Skeletal muscle satellite cell (primary cell): ENCODE data around the genes SYT7 and FADS1.

- CAGE, long polyA plus RNA: no peak
Observed at GRCh38 chr11:61164828-61165397, 3.7 kb upstream of the VPS37C start.

- CAGE, long polyA plus RNA: no peak
Observed at GRCh38 chr11:61281504-61281893, 13.6 kb downstream of the VWCE start.

DNA sequence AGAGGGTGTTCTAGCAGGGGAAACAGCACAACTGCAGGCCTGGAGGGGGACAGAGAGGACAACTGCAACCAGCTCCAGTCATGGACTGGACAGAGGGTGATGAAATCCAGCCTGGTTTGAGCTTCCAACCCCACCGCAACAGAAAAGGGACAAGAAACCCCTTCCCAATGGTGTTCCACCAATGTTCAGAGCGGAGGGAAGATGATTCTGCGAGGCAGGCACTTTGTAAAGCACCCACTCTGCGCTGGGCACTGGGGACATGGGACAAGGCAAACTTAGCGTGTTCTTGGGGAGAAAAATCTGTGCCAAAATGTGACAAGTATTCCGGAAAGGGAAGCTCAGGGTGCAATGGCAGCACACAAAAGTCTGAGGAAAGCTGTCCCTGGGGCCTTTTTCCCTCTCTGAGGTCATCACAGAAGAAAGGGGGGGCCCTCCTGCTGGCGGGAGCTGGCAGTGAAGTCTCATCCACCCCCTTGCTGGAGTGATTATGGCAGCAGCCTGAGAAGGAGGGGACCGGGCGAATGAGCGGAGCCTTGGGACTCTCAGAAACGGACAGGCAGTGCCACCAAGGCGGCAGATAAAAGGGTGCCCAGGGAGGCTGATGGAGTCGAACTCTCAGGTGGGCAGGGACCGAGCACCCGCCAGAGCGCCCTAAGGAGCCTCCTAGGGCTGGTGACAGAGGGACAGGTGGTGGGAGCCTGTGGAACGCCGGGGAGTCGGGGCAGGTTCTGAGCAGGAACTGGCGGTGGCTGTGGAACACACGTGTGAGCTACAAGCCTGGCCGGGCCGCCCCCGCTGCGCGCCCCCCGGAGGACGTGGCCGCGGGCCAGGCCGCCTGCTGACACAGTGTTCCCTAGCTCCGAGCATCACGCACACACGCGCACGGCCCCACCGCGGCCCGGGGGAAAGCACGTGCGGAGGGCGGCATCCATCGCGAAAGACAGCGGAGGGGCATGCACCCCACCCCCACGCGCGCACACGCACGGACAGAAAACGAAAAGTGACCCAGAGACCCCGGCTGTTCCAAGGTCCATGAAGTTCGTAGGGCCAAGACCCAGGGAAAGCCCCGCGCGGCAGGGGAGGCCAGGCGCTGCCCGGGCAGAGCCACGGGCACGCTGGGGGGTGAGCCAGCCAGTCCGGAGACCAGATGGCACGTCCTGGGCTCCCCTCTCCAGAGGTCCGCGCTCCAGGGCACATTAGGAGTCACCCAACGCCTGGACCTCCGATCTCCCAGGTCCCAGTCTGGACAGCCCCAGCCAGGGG is 1.2 kb downstream of the VWCE start:
- CAGE, long polyA plus RNA: no peak

DNA sequence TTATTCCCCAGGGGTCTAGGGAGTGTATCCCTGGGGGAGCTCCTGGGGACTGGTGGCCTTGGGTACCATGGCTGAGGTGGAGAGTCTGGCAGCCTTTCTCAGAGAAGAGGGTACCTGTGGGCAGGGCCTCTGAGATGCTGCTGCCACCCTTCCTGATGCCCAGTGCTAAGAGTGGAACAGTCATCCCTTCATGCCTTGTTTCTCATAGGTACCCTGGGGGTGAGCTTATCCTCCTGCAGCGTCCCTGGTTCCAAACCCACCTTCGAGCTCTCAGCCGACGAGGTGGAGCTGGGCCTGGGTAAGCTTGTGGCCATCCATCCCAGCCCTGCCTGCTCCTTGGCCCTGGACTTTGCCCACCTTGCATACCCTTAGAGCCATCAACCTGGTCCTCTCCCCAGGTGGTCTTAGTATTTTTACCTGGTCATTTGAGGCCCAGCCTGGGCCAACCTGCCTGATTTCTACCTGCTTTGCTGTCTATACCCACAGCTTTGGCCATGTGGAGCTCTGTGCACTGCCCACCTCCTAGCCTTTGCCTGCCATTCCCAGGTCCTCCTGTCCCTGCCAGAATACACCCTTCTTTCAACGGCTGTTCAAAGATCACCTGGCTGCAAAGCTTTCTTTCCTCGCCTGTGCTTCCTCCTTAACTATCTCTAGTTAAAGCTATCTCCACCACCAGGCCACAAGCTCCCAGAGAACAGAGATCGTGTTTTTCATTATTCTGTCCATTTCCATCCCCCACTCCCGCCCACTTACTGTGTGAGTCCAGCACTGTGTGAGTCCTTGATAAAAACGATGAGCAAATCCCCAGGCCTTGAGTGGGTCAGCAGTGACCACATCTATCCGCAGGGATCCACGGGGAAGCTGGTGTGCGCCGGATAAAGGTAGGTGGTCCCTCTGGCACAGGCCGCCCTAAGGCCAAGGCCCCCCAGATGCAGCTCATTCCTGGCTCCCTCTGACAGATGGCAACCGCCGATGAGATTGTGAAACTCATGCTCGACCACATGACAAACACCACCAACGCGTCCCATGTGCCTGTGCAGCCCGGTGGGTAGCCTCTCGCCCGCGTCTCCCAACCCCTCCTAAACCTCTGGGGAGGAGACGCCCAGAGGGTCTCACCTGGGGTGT is 8.9 kb downstream of the TKFC start:
- CAGE, long polyA plus RNA: no peak

DNA sequence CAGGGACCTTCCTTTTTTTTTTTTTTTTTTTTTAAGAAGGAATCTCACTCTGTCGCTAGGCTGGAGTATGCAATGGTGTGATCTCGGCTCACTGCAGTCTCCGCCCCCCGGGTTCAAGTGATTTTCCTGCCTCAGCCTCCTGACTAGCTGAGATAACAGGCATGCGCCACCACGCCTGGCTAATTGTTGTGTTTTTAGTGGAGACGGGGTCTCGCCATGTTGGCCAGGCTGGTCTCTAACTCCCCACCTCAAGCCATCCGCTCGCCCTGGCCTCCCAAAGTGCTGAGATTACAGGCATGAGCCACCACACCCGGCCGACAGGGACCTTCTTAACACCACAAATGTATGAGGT is 11.3 kb downstream of the TKFC start:
- CAGE, long polyA plus RNA: no peak

GRCh38 chr11:61401375-61402690 is 9.4 kb downstream of the TMEM216 start:
- CAGE, long polyA plus RNA: no peak

GRCh38 chr11:61508896-61509875 is 637 bp downstream of the LRRC10B start:
- CAGE, long polyA plus RNA: no peak

DNA sequence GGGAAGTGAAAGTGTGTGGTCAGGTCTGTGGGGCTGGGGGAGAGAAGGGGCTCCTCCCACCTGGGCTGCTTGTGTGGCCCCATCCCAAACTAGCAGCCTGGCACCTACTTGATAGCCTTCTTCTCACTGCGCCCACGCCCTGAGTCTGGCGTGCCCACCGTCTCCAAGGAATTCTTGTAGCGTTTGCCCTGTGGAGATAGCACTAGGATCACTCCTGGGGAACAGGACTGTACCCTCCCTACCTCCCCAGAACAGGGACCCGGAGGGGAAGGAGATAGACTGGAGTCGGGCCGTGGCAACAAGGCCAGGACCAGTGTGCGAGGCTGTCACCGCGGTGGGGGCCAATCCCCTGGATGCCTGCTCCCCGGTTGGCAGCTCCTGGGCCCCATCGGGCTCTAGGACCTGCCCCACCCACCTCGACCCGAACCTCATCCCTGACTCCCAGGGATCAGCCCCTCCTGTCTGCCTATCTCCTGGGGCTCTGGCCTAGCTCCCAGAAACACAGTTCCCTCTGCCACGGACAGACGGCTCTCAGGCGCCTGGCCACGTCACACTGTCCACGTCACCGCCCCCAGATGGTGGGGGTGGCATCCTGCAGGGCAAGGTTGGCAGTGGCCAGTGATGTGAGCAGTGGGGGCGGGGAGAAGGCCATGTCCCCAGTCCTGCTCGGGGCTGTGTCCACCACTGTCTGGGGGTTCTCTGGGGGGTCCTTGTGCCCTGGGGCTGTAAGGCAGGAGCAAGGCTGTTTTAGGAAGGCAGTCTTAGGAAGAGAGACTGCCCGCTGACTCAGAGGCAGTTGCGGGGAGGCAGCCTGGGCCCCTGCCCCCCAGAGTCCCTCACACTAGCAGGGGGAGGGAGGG is 29.4 kb downstream of the SYT7 start:
- CAGE, long polyA plus RNA: no peak

- CAGE, long polyA plus RNA: no peak
Observed at GRCh38 chr11:61580656-61581420, at the start of gene SYT7. Gene SYT7 (minus strand): TSS chr11:61581076.

DNA sequence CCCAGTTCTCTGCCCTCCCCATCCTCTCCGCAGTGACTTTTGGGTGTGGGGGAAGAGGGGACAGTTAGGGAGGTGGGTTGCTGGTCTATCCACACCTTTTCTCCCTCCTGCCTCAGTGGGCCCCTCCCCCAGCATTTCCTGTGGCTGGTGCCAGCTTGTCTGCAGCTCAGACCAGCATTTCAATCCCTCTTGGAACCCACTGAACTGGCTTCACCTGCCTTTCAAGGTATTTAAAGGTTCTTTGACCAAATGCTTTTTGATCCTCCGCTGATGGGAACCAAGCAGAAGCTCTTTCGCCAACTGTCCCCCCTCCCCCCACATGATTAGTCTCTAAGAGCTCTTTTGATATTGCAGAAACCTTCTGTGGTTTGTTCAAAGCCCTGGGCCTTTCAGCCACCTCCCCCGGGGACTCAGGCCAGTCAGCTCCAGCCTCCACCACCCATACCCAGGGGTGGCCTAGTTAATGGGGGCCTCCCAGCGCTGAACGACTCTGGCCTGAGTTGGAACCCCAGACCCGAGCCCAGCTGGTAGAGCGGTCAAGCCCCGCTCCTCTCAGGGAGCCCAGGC is 5.9 kb upstream of the SYT7 start:
- CAGE, long polyA plus RNA: no peak

DNA sequence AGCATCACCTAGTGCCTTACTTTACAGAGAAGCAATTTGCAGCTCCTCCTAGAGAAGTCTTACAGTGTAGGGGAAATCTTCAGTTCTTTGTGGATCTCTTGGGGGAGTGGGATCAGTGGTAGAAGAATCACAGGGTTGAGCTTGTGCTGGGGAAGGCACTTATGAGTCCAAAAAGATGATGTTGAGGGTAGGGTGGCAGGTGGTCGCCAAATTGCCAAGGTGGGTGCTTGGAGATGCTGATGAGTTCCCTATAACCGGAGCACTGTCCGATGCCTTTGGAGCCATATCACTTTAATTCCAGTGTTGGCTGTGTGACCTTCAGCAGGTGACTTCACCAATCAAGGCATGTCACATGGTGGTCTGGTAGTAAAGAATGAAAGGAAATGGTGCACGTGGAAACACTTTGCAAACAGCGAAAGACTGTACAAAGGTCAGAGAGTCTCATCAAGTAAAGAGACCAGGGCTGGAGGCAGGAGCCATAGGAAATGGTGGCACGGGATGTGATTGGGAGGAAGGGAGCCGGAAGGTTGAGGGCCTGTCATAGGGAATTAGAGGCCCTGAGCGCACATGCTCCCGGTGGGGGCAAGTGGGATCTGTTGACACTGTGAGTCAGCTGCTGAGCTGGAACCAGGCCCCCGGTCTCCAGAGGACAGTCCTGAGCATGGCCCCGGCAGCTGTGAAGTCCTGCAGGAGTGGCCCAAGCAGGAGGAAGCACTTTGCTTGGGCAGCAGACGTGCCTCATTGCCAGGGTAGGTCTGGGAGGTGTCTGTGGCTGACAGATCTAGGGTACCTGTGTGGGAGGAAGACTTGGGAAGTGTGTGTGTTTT is 1.9 kb downstream of the DAGLA start:
- CAGE, long polyA plus RNA: no peak

DNA sequence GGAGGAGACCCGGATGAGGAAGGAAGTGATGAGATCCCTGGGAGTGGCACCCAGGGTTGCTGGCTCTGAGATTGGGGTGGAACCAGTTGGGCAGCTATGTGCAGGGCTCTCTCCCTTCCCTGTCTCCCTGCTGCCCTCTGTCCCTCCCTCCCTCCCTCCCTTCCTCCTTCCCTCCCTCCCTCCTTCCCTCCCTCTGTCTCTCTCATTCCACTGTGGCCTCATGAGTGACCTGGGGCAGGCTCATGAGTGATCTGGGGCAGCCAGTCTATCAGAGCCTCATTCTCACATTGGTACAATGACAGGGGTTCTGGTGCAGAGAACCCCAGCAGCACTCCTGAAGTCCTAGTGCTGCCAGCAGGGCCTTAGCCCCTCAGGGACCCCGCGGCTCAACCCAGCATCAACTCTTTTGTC is 9.8 kb upstream of the MYRF start:
- CAGE, long polyA plus RNA: no peak

DNA sequence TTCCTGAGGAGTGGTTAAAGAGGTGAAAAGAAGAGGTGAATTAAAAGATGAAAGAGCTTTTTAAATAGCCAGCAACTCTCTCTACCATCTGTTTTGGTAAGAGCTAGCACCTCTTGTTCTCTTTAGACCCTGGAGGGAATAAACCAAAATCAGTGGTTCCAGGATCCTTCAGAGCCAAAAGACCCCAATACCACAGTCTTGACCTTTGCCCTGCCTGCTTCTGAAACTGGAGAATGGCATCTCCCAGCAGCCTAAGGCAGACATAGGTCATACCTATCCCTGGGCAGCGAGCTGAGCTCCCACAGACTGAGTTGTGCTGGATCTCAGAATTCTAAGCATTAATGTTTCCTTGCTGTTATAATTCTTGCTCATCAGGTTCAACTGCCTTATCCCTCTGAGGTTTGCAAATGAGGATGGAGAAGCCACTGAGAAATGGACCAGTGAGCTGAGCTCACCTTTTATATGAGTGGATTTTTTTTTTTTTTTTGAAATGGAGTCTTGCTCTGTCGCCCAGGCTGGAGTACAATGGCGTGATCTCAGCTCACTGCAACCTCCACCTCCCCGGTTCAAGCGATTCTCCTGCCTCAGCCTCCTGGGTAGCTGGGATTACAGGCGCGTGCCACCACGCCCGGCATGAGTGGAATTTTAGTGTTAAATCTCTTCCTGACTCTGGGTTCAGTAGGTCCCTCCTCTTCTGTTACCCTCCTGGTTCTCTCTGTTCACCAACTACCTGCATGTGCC is 8.9 kb downstream of the FEN1 start:
- CAGE, long polyA plus RNA: no peak

DNA sequence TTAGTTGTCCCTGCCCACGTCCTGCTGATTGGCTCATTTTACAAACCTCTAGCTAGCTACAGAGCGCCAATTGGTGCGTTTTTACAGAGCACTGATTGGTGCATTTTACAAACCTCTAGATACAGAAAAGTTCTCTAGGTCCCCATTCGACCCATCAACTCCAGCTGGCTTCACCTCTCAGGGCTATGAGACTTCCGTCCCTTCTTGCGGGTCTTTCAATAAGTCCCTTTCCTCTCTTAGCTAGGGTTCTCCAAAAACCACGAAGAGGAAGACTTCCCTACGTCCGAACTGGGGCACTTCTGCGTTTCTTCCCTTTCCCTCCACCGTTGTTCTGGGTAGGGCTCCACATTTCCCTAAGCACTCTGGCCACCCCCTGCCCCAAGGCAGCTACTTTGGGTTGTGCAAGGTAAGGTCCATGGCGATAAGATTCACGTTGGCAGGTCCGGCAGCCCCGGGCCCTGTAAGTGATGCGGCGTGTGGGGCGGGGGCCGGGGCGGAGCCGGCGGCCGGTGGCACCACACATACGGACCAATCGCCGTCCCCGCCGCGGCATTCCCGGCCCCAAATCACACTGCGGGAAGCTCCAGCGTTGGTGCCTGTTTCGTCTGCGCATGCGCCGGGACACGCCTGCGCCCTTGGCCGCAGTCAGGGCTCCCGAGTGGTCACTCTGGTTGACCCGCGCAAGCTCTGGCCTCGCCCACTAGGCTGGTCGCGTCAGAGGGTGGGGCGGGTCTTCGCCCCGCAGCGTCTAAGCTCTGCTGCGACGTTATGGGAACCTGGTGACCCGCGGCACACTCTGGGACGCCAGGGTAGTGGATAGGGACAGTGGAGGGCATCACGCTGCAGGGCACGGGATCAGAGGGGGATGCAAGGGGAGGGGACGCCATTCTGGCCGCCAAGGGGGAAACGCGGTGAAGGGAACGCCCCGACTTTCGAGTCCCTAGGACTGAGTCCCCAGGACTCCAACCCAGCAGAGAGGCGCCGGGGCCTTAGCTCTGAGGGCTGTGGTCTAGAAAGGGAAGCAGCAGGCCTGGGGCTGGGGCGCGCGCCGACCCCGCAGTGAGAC is 1.8 kb downstream of the FADS1 start:
- CAGE, long polyA plus RNA: no peak

- CAGE, long polyA plus RNA: no peak
Observed at GRCh38 chr11:61816640-61817683, at the start of gene FADS1. Gene FADS1 (minus strand): TSS chr11:61817003.

DNA sequence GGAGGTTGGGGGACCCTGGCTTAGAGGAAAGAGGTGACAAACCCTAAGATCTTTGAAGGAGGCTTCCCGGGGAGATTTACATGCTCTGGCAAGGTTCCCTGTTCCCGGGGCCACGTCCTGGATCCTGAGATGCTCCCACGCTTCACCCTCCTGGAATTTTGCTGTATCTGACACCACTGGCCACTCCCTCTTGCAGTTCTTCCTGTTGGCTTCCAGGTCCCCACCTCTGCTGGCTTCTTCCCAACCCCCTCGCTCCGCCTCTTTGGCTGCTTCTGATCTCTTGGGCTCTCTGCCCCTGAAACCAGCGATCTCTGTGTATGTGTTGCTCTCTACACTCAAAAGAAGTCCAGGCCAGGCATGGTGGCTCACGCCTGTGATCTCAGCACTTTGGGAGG is 31.1 kb downstream of the FADS3 start:
- CAGE, long polyA plus RNA: no peak

DNA sequence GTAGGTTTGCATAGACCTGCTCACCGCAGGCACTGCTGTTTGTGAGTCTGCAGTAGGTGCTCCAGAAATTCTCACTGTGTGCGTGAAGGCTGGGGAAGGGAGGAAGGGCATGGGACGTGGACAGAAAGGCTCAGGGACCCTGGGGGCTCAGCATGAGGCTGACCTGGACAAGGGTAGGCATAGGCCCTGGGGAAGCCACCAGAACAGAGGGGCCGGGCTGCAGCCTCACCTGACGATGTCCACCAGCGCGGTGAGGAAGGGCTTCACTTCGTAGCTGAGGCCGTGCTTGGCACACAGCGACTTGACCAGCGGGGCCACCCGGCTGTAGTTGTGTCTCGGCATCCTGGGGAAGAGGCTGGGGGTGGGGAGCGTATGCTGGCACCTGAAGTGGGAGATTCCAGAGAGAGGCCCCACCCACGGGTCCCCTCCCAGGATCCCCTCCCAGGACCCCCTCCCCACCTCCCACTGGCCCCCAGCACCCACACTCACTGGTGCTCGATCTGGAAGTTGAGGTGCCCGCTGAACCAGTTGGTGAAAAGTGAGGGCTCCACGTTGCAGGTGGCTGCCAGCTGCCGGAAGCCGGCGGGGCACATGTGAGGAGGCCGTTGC is 15.6 kb downstream of the FADS3 start:
- CAGE, long polyA plus RNA: no peak

- CAGE, long polyA plus RNA: no peak
Observed at GRCh38 chr11:61879731-61881107, 11.1 kb downstream of the FADS3 start.

- CAGE, long polyA plus RNA: no peak
Observed at GRCh38 chr11:61881598-61881936, 9.8 kb downstream of the FADS3 start.

DNA sequence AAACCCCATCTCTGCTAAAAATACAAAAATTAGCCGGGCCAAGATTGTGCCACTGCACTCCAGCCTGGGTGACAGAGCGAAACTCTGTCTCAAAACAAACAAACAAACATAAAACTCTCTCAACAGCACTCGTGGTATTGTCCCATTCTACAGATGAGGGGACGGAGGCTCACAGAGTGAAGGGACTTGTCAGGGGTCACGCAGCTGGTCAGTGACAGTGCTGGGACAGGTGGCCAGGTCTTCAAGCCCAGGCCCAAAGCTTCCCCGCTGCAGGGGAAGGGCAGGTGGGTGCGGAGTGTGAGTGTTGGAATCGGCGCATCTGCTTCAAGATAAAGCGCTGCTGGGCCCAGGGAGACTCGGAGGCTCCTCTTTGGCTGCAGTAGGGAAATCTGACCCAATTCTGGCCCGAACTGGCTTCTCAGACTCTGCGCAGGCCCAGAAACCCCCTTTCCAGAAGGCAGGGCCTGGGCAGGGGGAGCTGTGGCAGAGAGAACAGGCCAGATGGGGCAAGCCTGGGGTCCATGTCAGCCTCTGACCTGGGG is 7.4 kb downstream of the RAB3IL1 start:
- CAGE, long polyA plus RNA: no peak